ENCODE measurements around the gene MATK.

DNA sequence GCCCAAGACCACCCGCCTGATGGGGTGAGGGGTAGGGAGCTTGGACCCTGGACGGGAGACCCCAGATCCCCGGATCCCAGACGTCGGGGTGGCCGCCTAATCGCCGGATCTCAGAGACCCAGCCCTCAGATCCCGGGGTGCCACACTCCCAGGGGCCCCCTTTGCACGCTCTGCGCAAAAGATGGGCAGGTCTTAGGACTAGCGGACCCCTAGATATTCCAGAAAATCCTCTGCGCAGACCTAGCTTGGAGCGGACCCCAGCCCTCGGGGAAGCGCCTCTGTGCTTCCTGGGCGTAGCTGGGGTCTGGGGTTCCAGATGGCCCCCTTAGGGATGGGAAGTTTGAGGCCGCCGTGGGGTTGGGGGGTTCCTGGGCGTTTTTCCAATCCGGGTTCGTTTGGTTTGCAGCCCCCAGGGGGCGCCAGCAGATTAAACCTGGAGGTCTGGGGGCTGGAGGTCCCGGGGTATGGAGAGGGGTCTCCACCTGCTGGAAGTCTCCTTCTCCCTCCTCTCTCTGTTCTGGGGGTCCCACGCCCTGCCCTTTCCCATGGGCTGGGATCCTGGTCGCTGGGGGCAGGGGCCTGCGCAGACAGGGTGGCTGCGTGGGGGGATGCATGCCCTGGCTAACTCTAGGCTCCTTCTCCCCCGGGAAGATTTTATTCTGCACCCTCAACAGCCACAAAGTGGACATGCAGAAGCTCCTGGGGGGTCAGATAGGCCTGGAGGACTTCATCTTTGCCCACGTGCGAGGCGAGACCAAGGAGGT is 748 bp downstream of the GIPC3 start:
- RRBS = 11% methylated on average over 7 of the region's 32 CpGs
CAGE:
- cytosol, long polyA plus RNA = no peak
- long polyA plus RNA = no peak
- nucleus, long polyA plus RNA = no peak

DNA sequence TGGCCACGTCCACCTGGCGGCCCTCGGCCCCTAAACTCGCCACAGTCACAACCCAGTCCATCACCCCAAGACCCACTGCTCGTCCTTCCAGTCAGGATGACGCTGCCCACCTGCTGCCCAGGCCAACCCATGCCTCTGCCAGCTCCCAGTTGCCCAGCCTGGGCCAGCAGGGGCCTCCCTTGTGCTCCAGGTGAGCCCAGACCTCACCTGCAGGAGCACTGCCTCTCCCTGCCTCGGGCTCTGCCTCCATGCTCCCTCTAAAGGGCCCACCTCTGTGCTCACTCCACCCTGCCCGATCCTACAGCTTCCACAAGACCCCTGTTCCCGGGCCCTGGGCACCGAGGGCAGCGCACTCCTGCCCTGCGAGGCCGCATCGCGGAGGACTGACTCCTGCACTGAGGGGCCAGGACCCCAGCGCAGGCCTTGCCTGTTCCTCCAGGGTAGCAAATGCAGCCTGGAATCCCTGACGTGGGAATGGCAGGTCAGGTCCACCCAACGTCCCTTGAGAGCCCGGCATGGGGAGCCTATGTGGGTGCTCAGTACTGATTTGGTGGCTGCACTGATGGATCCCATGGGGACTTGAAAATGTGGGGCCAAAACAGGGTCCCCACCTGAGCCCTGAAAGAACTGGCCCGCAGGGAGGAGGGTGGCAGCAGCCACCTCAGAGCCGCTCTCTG is 8.1 kb upstream of the CACTIN start:
- RRBS = no CpG with 5 or more reads among the region's 21 CpGs
CAGE:
- cytosol, long polyA plus RNA = no peak
- long polyA plus RNA = no peak
- nucleus, long polyA plus RNA = no peak

DNA sequence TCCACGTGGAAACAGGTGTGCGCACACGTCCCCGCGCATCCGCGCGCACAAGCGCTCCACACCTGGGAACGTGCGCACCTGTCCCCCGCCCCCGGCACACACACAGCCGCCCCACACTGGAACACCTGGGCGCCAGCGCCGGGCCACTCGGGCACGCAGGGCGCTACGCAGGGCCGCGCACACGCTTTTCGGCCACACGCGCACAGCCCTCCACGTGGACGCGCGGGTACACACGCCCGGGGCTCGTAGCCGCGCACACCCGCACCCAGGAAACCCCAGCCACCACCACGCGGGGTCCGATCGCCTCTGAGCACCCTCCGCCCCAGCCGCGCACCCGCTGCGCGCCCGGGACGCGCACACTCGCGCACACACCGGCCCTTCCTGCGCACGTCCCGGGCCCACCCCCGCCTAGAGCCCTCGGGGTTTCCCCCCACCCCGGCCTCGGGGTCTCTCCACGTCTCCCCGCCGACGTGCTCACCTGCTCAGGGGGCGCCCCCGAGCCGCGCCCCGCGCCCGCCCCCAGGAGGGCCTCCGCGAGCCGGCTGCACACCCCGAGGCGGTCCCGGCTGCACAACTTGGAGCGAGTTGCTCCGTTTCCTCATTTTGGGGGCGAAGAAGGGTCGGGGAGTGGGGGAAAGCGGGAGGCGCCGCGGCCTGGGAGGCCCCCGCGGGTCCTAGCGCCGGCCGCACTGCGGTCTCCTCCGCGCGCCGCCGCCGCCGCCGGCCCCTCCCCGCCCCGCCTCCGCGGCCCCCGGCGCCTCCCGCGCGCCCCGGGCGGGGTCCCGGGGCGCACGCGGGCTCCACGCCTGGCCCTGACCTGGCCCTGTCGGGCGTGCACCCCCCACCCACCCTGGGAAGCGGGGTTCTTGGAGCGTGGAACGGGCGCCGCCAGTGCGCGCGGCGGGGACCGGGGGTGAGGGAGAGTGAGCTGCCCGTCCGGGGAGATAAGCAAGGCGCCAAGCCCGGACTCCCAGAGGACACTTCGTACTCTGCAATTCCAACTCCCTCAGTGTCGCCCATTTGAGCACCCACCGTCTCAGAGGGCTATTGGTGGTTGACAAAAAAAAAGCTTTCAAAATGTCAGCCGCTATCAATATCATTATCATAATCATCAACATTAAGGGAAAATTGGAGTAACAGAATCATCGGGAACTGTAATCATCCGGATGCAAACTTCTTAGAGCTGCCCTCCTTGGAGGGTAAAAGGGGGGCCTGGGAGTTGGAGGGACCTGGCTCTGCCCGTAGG is at the start of gene MATK:
Gene MATK, minus strand, starts transcription at position 691 of the 1,246 bp plus-strand sequence.
- RRBS = 5% methylated on average over 54 of the region's 138 CpGs
CAGE:
- cytosol, long polyA plus RNA = no peak
- long polyA plus RNA = no peak
- nucleus, long polyA plus RNA = no peak

DNA sequence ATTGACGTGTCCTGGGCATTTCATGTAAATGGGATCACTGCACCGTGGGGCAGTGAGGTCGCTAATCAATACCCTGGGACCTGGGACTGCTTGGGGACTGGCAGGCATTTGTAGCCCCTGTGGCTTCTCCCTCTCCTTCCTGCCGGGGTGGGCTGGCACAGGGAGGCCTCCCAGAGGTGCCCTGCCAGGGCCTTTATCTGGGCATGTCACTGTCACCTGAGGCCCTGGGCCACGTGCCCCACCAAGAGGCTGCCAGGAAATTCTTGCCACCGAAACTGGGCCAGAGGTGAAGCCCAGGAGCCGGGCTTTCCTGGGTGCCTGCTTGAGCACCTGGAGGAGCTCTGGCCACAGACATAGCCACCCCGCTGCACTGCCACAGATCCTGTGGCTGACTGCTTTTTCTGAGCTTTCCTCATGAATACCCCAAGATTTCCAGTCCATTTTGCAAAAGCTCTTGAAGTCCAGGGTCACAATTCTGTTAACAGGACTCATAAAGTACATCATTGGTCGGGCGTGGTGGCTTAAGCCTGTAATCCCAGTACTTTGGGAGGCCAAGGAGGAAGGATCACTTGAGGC is 1.7 kb upstream of the NMRK2 start:
- RRBS = no CpG with 5 or more reads among the region's 10 CpGs
CAGE:
- cytosol, long polyA plus RNA = no peak
- long polyA plus RNA = no peak
- nucleus, long polyA plus RNA = no peak

- RRBS = 100% methylated on average over 1 of the region's 5 CpGs
CAGE:
- cytosol, long polyA plus RNA = no peak
- long polyA plus RNA = no peak
- nucleus, long polyA plus RNA = no peak
These were observed 4.1 kb downstream of the EEF2 start for GRCh38 chr19:3981253-3981537.

GRCh38 chr19:4032816-4033300 is 25.3 kb downstream of the PIAS4 start:
- RRBS = 97% methylated on average over 10 of the region's 34 CpGs
CAGE:
- cytosol, long polyA plus RNA = no peak
- long polyA plus RNA = no peak
- nucleus, long polyA plus RNA = no peak

DNA sequence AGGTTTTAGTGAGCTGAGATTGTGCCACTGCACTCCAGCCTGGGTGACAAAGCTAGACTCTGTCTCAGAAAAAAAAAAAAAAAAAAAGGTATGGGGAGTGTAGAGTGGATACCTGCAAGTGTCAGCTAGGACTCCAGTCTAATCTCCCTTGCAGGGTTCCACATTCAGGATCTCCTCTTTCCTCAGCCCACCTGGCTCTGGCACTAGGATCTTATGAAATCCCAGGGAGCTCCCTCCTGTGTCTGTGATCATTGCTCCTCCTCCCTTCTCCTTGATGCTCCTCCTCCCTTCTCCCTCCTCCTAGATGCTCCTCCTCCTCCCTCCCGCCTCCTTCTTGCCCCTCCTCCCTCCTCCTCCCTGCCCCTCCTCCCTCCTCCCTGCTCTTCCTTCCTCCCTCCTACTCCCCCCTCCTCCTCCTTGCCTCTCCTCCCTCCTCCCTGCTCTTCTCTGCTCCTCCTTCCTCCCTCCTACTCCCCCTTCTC is 14.7 kb upstream of the ZBTB7A start:
- RRBS = no CpG with 5 or more reads among the region's 1 CpG
CAGE:
- cytosol, long polyA plus RNA = no peak
- long polyA plus RNA = no peak
- nucleus, long polyA plus RNA = no peak

- RRBS = 98% methylated on average over 5 of the region's 34 CpGs
CAGE:
- cytosol, long polyA plus RNA = no peak
- long polyA plus RNA = no peak
- nucleus, long polyA plus RNA = no peak
These were observed 23.6 kb upstream of the ZBTB7A start for GRCh38 chr19:4090266-4090764.

- RRBS = 39% methylated on average over 4 of the region's 20 CpGs
CAGE:
- cytosol, long polyA plus RNA = no peak
- long polyA plus RNA = no peak
- nucleus, long polyA plus RNA = no peak
These were observed 1.3 kb downstream of the CREB3L3 start for GRCh38 chr19:4154587-4155252.

- RRBS = no CpG with 5 or more reads among the region's 17 CpGs
CAGE:
- cytosol, long polyA plus RNA = no peak
- long polyA plus RNA = no peak
- nucleus, long polyA plus RNA = no peak
These were observed 273 bp downstream of the ANKRD24 start for GRCh38 chr19:4182780-4183144.

DNA sequence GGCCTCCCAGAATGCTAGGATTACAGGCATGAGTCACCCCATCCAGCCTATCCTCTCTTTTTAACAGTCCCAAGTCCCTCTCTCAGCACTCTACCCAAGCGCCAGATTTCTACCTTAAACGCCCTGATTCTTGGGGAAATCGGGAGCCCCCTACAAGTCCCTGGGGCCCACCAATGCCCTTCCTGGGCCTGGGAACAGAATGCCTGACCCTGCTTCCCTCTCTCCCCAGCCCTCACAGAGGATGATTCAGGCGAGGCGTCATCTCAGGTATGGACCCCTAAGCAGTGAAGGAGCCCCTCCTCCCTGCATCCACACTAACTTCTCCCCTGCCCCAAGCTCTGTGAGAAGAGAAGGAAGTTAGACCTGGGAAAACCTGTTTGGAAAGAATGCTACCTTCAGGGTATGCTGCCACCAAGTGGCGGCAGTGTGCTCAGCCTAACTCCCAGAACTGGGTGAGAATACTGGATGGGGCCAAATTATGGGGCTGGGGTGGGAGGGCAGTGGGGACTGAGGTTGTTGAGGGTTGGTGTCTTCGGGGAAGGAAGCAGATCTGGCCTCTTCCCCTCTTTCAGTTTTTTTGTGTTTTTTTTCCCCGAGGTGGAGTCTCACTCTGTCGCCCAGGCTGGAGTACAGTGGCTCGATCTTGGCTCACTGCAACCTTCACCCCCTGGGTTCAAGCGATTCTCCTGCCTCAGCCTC is 20.6 kb upstream of the EBI3 start:
- RRBS = no CpG with 5 or more reads among the region's 11 CpGs
CAGE:
- cytosol, long polyA plus RNA = no peak
- long polyA plus RNA = no peak
- nucleus, long polyA plus RNA = no peak

DNA sequence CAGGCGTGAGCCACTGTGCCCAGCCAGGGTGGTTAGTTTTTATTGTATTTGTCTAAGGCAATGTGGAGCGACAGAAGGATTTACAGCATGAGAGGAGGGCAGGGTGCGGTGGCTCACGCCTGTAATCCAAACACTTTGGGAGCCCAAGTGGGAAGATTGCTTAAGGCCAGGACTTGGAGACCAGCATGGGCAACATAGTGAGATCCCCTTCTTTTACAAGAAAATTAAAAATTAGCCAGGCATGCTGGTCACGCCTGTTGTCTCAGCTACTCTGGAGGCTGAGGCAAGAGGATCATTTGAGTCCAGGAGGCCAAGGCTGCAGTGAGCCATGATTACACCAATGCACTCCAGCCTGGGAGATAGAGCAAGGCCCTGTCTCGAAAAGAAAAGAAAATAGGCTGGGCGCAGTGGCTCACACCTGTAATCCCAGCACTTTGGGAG is 2.0 kb upstream of the MPND start:
- RRBS = no CpG with 5 or more reads among the region's 7 CpGs
CAGE:
- cytosol, long polyA plus RNA = no peak
- long polyA plus RNA = no peak
- nucleus, long polyA plus RNA = no peak

GRCh38 chr19:4365217-4365878 is 22.0 kb downstream of the MPND start:
- RRBS = no CpG with 5 or more reads among the region's 17 CpGs
CAGE:
- cytosol, long polyA plus RNA = no peak
- long polyA plus RNA = no peak
- nucleus, long polyA plus RNA = no peak

- RRBS = no CpG with 5 or more reads among the region's 25 CpGs
CAGE:
- cytosol, long polyA plus RNA = no peak
- long polyA plus RNA = no peak
- nucleus, long polyA plus RNA = no peak
These were observed 26.6 kb downstream of the MPND start for GRCh38 chr19:4369888-4370356.

- RRBS = 98% methylated on average over 3 of the region's 23 CpGs
CAGE:
- cytosol, long polyA plus RNA = no peak
- long polyA plus RNA = no peak
- nucleus, long polyA plus RNA = no peak
These were observed 9.7 kb downstream of the SH3GL1 start for GRCh38 chr19:4390442-4391337.

DNA sequence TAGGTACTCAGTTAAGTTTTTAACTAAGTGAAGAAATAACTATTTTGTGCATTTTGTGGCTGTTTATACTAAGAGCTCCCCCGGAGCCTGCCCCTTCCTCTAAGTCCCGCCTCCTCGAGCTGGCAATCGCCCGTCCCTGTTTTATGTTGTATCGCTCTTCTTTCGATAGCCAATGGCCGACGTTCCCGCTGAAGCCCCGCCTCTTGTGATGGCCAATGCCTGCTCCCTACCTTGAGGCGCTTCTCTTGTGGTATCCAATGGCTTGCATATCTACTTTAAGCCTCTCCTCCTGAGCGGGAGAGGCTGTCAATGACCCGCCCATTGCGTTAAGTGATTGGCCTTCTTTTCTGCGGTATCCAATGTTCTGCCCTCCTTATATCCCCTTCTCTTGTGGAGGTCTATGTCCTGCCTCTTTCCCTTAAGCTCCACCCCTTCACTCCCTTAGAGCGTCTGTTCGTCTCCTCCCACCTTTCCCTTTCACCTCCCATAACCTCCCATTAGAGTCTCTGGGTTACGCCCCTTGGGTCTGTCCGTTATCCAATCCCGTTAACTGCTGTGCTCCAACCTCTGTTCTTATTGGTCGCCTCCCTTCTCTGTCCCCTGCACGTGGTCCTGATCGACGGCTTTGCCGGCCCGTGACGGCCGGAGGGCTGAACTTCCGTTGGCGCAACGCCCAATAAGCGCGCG is 436 bp upstream of the HDGFL2 start:
- RRBS = 2% methylated on average over 4 of the region's 35 CpGs
CAGE:
- cytosol, long polyA plus RNA = no peak
- long polyA plus RNA = no peak
- nucleus, long polyA plus RNA = no peak

- RRBS = no CpG with 5 or more reads among the region's 15 CpGs
CAGE:
- cytosol, long polyA plus RNA = no peak
- long polyA plus RNA = no peak
- nucleus, long polyA plus RNA = no peak
These were observed 2.5 kb downstream of the HDGFL2 start for GRCh38 chr19:4474505-4475121.

- RRBS = no CpG with 5 or more reads among the region's 7 CpGs
CAGE:
- cytosol, long polyA plus RNA = no peak
- long polyA plus RNA = no peak
- nucleus, long polyA plus RNA = no peak
These were observed 14.6 kb downstream of the TNFAIP8L1 start for GRCh38 chr19:4653873-4654278.

DNA sequence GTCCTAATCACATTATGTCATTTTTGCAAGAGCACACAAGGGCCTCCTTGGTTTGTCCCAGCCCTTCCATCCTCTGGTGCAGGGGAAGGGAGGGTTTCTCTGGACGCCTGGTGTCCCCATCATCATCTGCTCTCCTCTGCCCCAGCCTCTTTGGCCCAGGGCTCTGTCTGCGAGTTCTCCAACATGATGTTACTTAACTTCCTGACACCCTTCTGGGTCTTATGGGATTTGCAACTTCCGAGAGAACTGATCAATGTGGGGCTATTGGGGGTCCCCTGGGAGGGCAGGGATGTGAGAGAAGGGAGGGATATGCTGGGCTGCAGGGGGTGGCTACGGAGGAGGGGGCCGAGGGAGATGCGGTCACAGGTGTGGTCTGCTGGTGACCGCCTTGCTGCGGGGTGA is 24.4 kb downstream of the DPP9 start:
- RRBS = no CpG with 5 or more reads among the region's 8 CpGs
CAGE:
- cytosol, long polyA plus RNA = no peak
- long polyA plus RNA = no peak
- nucleus, long polyA plus RNA = no peak

DNA sequence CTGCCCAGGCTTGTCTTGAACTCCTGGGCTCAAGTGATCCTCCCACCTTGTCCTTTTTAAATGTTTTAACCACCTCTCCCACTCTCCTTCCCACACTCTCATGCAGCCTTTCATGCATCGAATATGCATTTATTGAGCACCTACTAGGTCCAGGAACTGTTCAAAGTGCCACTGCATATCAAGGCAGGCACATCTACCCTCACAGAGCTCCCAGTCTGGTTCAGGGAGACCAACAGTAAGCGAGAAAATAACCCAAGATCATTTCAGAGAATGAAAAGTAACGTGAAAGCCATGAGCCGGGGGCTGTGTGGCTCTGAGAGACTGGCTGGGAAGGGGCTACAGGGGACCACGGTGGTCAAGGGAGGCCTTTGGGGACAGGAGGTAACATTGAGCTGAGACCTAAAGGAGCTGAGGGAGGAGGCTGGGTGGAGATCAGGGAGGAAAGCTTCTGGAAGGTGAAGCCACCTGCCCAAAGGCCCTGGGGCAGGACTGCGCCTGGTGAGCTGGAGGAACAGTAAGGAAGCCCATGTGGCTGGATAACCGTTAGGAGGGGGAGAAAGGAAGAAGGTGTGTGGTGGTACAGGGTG is 997 bp downstream of the TICAM1 start:
- RRBS = no CpG with 5 or more reads among the region's 7 CpGs
CAGE:
- cytosol, long polyA plus RNA = no peak
- long polyA plus RNA = no peak
- nucleus, long polyA plus RNA = no peak